ENCODE data around the genes MFSD14A, AMY1B and PRMT6.

DNA sequence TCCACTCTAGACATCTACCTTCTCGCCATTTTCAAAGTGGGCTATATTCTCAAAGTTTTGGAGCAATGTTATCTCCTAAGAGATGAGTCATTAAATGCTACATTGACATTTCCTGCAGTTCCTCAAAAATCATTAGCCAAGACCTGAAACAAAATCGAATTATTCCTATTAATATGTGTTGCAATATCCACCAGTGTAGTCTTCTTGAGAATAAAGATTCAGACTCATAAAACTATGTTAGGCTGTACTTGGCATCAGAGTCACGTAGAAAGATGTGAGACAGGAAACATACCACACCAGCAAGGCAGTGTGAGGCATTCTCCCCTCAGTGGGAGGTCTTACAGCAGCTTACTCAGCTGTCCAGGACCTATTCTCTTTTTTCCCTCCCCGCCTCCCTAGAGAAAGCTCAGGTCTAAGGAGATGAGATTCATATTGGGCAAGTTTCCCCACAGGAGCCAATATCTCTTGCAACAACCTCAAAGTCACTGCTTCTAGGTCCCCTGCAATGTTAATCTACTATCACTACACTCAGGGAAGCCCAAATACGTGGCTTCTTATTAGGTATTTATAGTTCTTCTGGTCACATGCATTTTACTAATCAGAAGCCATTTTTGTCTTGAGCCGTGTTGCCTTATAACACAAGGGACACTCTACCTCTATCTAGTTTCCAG, 38.6 kb downstream of the FRRS1 start:
- PRO-cap: no peak

DNA sequence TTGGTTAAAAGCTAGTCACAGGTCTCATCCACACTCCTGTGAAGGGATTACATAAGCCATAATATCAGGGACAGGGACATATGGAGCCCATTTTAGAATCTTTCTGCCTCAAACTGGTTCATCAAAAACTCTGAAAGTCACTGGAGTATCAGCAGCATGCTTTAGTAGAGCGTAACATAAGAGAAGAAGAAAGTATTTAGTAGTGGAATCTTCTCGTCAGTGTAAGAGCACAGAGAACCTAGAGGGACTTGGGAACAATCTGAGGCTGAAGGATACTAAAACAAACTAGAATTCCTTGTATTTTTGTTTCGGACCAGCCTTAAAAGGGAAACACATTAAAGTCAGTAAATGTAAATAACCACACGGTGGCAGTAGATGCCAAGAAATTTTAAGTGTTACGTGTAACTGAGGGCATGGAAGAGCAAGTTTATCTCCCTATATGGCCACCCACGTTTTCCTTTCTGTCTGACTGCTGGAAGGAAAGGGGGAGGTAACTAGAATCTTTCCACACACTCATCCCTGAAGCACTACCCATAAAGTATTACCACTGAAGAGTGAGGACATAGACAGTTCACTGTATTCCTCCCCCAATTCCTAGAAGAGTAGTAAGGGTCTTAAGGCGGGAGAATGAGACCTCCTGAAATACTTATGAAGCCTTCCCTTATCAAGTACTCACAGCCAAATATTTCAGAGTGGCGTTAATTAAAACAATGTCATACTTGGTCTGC, 41.5 kb upstream of the AGL start:
- PRO-cap: no peak

GRCh38 chr1:100037851-100038228, at the start of gene MFSD14A:
MFSD14A (plus strand) TSS chr1:100038095.
- PRO-cap: bidirectional peak, plus-strand start at chr1:100038114, minus-strand start at chr1:100038001

- PRO-cap: no peak
Measured at GRCh38 chr1:100083865-100084832, 46.3 kb downstream of the MFSD14A start.

GRCh38 chr1:100248750-100249464, 727 bp downstream of the DBT start:
- PRO-cap: no peak

GRCh38 chr1:101002562-101003032, 23.0 kb downstream of the DPH5 start:
- PRO-cap: no peak

GRCh38 chr1:101020556-101021017, 5.0 kb downstream of the DPH5 start:
- PRO-cap: no peak

DNA sequence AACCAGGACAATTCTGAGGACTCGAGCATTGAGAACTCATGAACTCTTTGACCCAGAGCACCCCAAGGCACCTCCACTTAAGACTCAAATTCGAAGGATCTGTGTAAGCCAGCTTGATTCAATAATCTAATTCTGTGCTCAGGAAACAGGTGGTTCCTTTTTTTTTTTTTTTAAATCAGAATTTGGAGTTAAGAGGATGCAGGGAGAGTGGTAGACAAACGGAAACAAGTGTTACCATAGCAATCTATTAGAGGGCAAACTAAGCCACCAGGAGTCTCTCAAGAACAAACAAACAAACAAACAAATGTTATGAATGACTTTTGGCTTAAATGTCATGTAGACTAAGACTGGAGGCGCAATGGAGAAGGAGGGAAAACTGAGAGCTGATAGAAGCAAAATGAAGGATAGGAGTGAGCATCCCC, 53.8 kb upstream of the DPH5 start:
- PRO-cap: no peak

DNA sequence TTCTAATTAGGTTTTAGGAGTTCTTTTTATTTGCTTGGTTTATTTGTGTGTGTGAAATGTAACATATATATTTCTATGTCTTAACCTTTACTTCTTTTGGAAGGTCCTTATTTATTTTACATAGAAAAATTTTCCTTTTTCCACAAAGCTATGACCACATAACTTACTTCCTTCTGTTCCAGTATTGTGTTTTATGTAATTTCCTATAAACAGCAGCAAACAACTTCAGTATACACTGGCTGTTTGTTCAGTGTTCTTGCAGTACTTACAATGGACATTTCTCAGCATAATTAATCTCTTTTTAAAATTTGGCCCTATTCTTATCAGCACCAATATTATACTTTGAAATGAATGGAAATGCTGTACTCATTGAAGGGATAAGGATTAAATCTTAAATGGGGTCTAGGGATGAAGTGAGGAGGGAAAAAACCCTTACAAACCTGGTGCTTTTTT, 74.8 kb upstream of the S1PR1 start:
- PRO-cap: no peak

GRCh38 chr1:101307911-101308428, 71.2 kb downstream of the S1PR1 start:
- PRO-cap: unidirectional peak, minus-strand start at chr1:101308371

DNA sequence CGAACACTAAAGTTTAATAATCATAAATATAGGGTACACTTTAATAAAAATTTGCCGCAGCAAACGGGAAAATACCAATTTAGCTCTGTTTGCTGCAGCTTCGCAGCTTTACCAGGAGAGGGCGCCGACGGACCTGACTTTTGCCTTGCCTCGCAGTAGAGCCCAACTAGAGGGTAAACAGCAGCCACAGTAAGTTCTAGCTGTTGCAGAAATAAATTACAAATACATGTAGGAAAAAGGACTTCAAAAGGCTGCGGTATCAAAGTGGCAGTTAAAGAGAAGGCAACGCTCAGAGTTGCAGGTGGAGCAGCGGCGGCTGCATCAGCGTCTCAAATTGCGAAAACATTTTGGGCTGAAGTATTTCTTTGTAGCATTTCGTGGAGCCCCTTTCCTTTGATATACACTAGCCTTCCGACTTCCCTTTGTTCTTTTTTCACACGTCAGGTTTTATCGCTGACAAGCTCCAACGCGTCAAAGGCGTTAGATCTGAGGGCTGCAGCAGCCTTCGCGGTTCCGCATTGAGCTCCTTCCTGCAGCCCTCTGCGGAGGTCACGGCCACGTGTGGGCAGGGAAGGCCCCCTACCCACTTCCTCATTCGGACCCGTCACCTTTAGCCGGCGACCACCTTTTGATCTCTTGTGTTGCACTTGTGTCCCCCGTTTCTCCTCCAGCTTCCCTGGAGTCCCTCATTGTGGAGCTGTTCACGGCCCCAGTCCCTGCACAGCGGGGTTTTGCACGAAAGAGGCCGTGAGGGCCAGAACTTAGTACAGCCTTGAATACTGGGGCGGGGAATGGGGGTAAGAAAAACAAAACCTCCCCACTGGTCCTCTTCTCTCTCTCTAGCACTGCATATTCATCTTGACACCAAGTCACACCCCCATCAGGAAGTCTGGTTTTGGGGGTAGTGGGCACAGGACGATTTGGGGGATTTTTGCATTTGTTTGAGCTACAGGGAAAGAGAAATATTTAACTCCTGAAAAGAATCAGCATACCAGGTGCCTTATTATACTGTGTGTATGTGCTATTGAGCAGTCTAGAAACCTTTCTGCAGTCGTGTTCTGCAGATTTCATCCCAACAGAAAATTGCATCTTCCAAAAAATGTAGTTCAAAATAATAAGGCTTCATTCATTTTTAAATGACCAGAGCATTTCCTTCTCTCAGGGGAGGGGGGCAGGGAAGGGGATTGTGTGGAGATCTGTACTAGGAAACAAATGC, 72.9 kb downstream of the S1PR1 start:
- PRO-cap: no peak

GRCh38 chr1:101371128-101371675, 134.4 kb downstream of the S1PR1 start:
- PRO-cap: no peak

GRCh38 chr1:101388532-101389341, 151.9 kb downstream of the S1PR1 start:
- PRO-cap: no peak

DNA sequence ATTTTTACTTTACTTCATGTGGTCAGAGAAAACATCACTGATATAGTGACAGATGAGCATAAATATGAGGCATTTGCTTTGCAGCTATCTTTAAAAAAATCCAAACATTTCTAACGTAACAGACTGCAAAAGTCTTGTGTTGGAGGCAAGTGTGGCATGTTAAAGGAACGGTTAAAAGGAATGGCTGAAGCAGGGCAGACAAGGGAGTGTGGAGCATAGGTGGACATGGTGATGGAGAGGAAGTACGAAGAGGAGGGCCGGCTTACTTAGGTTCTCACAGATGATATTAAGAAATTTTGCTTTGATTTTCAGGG, 263.4 kb upstream of the OLFM3 start:
- PRO-cap: no peak

DNA sequence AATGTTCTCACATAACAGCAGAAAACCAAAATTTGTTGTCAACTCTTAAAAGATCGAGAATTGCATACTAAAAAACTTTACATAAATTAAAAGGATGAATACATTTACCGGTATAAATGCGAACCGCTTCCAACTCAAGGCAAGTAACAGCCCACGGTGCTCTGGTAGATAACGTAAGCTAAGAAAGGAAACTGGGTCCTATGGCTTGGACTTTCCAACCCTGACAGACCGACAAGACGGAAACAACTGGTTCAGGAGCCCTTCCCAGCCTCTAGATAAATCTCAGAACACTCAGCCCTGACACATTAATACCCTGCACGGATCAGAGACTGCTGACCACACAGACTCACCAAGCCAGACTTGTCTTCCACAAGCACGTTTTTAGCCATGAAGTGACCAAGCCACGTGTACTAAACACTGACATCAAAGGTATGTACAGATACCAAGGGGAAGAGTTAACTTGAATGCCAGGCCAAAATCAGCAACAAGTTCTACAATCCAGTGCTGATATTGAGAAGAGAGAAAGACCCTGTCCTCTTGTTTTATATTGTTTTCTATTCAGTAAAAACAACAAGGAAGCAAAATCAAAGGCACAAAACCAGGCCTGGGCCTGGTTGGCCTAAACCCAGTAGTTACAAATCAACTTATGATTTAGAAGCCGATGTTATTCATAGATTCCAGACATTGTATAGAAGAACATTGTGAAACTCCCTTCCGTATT, at the start of gene AMY1B:
AMY1B (minus strand) TSS at position 277 of the 721 bp plus-strand sequence.
- PRO-cap: no peak

DNA sequence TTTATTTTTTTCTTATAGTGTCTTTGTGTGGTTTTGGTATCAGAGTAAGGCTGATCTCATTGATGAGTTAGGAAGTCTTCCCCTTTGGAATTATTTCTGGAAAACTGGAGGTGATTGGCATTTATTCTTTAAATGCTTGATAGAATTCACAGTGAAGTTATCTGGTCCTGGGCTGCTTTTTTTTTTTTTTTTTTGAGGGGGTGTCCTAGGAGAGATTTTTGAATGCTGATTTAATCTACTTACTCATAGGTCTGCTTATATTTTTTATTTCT, 219.7 kb downstream of the AMY1C start:
- PRO-cap: no peak

DNA sequence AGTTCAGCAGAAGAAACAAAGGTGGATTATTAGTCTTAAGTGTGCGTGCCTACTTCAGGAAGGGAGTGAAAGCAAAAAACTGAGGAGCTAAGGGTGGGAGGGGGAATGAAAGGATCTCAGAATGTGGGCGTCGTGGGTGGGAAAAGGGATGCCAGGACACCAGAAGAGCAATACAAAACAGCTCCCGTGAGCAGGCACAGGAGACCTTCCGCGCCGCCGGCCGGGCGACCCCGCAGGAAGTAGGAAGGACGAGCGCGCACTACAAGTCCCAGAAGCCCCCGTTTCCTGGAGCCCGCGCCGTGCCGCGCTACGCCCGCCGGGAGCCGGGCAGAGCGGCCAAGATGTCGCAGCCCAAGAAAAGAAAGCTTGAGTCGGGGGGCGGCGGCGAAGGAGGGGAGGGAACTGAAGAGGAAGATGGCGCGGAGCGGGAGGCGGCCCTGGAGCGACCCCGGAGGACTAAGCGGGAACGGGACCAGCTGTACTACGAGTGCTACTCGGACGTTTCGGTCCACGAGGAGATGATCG, at the start of gene PRMT6:
PRMT6 (plus strand) TSS at position 300 of the 525 bp plus-strand sequence.
- PRO-cap: bidirectional peak, plus-strand start at position 369 of the sequence, minus-strand start at position 236 of the sequence

DNA sequence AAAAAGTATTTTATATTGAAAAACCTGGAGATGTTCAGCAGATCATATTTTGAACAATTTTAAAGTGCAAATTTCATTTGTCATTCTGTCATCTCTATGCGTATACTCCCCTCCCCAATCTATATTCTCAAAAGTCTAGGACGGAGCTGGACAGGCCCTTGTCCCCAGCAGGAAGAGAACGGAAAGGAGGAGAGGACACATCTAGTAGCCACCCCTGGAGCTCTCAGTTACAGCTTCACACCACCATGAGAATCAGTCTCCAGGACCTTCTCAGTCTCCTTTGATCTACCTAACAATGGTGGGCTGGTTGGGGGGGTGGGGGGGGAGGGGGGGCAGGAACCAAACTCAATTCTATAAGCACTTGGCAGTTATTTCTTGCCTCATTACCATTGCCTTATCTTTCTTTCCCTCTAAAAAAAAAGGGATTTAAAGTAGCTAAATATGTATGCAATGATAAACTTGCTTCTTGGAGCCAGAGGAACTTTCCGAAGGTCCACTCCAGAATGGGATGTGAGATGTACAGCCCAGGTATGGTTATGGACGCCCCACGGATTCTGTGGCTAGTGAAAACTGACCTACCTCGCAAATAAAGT, 279.2 kb downstream of the VAV3 start:
- PRO-cap: no peak

- PRO-cap: no peak
Measured at GRCh38 chr1:107686356-107686636, 278.7 kb downstream of the VAV3 start.

- PRO-cap: no peak
Measured at GRCh38 chr1:108053622-108053947, 88.6 kb upstream of the VAV3 start.

Measured in type B pancreatic cell (in vitro differentiated cells).